Skin of body (tissue), 2 donors: ENCODE measurements around a stretch of chr10.

GRCh38 chr10:124535628-124536717 lies 74.3 kb downstream of the LHPP start:
- RAMPAGE, long total RNA, result no peak

DNA sequence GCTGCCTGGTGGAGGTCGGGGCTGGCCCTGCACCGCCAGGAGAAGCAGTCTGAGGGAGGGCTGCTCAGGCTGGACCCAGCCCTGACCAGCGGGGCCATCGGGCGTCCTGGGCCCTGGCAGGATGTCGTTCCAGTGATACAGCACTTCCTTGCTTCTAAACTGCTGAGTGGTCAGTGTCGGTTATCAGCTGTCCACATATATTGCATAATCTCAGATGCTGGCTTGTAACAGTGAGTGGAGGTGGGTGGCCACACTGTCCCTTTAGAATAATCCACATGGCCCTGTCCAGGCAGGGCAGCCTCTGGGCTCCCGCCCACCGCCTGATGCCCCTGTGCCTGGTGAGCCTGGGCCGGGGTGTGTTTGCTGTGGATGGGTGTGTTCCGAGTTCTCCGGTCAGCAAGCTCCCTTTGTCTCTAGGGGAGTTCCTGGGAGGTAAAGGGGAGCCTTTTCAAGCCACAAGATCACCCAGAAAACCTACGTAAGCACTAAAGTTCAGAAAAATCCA lies 86.1 kb downstream of the LHPP start:
- RAMPAGE, long total RNA, result no peak

- RAMPAGE, long total RNA, result no peak
Observed at GRCh38 chr10:124615946-124616486, 128.2 kb downstream of the FAM53B start.

DNA sequence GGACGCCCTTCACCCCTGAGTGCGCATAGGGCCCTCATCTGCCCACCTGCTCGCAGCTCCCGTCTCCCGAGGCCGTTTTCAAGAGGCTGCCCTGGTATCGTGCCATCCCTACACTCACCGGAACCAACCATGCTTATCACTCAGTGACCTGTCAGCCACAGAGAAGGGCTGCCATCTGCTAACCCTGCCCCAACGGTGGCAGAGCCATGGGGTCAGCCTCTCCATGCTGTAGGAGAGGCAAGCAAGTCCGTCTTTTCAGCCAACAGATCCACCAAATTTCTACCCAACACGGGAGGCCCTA lies 122.0 kb downstream of the FAM53B start:
- RAMPAGE, long total RNA, result no peak

- RAMPAGE, long total RNA, result no peak
Observed at GRCh38 chr10:124625630-124625930, 118.6 kb downstream of the FAM53B start.

DNA sequence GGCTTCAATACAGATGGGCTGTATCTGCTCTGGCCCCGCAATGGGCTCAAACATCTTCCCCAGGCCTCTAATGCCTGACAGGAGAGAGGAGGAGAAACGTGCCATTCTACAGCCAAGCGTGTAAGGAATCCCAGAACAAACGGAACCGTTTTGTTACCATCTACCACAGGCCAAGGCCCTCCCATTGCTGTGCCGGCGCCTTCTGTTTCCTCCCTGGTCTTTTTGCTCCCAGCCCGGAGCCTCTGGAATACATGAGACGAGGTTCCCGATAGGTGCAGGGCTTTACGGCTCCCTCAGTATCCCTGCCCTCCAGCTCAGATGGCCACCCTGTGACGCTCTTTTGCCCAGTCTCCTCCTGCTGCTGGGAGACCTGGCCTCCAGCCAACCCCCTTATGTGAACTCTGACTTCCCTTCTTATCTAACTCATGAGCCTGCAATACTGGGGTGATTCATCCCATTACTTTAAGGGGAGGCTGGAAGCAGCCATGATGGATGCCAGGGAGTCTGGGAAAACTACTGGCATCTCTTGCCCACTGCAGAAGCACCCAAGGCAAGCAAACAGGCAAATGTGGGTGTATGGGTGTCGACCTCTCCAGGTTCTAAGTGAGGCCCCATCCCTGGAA lies 97.8 kb downstream of the FAM53B start:
- RAMPAGE, long total RNA, result no peak

DNA sequence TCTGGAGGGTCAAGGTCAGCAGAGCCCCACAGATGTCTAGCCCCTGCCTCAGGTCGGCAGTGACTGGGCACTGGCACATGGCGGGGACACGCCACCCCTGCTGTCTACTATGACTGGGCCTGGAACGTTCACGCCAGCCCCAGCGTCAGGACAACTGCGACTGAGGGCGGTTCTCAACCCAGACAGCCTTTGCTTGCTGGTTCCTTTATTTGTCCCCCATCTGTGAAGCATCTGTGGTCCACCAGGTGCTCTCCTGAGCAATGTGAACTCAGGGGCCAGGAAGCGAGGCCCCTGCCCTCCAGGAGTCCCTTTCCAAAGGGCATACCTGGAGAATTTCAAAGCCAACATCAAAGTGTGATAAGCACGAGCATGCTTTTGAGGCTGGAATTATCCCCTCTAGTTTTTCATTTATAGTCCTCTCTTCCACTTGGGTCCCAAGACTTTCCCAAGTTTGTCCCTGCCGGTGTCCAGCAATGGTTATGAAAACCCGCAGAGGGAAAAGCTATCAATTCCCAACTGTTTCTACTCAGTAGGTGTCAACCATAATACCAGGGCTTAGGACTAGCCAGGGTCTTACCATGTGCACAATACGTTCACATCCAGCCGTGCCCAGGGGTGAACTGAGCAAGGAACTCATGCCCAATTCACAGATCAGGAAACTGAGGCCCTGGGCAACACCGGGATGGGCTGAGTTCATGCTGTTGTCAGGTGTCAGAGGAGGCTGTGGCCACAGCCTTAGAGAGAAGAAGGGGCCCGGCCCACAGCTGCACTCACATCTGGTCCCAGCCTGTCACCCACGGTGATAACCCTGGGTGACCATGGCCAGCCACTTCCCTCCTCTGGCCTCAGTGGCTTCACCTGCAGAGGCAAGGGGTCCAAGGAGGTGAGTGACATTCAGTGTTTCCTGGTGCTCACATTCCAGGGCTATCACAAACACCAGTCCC lies 92.2 kb downstream of the FAM53B start:
- RAMPAGE, long total RNA, result no peak

DNA sequence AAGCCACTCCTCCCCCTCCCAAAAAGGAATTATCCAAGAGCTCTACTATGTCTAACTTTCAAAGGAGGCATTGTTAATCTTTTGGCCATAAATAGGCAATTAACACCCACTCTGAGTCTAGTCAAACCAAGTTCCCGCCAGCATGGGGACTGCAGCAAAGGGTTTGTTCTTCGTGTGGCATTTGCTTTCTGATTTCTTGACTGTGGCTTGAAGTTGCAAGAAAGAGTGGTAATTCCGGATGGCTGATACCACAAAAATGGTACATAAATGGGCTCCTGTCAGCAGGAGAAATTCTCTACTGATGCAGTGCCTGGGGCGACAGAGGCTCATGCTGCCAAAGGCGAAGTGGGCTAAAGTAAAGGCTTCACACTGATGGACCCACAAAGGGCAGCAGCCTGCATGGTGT lies 72.4 kb downstream of the FAM53B start:
- RAMPAGE, long total RNA, result no peak

DNA sequence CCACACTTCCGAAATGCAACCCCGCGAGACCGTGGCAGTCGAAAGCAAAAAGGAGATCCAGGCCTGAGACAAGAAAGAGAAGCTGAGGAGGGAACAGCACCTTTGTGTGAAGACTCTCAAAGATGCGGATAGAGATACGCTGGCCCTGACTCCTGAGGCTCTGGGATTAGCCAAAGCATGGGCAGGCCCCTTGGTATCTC lies 43.4 kb downstream of the FAM53B start:
- RAMPAGE, long total RNA, result no peak

DNA sequence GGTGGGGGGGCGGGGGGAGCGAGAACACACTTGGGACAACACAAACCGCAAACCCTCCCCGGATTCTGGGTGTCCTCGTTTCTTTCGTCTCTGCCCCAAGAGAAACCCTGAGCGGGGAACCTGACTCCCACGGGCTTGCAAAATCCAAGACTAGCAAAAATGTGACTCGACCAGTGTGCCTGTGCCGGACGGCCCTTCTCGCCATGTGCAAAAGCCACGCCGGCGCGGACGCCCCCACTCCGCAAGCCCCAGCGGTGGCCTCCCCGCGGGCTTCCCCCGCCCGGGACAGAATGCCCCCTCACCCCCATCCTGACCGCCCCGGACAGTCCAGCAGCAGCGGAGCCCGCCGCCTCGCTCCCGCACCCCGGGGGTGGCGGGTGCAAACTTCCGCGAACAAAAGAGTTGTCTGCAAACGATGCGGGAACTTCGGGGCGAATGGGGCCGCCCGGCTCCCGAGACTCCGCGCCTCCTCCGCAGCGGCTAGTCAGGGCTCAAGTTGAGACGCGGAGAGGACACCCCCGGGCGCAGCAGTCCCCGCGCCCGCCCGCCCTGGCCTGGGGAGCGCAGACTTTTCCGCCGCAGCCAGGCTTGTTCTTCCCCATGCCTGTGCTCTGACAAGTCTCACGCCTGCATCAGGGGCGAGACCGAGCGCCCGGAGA lies 899 bp downstream of the FAM53B start:
- RAMPAGE, long total RNA, result no peak

- RAMPAGE, long total RNA, result no peak
Observed at GRCh38 chr10:124755532-124755930, 11.4 kb upstream of the FAM53B start.

DNA sequence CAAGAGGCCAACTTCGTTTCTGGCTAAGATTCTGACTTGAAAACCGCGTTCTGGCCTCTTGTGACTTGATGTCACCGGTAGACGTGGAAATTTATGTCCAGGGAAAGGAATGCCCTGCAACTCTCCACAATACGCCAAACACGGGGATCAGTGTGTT lies 458 bp upstream of the EEF1AKMT2 start:
- RAMPAGE, long total RNA, result no peak

GRCh38 chr10:124903033-124903628 lies 38.8 kb upstream of the ZRANB1 start:
- RAMPAGE, long total RNA, result no peak

- RAMPAGE, long total RNA, result no peak
Observed at GRCh38 chr10:125038501-125039046, 10.7 kb upstream of the CTBP2 start.

GRCh38 chr10:125080184-125080759 lies 52.4 kb upstream of the CTBP2 start:
- RAMPAGE, long total RNA, result no peak

DNA sequence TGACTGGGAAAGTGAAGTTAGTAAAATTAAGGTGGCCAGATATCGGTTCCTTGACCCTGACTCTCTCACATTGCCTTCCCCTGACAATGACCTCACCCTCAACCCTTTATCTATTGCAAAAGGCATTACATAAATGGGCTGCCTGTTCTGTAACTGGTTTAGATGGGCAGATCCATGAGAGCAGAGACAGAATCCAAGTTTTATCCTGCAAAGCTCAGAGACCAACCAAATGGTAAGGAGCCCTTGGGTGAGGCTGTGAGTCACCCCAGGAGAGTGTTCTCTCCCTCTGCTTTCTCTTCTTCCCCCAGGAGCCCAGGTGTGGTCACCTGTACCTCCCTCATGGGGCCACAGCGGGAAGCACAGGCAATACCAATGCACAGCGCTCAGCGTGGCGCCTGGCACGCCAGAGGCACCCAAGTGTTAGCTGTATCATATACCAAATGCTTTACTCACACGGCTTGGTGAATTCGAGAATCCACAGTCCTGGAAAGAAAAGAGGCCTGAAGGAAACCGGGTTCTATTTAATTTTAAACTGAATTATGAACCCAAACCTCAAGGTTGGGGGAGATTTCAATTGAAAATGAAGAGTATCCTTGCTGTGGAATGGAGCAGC lies 93.1 kb upstream of the CTBP2 start:
- RAMPAGE, long total RNA, result no peak

- RAMPAGE, long total RNA, result no peak
Observed at GRCh38 chr10:125127906-125128540, 100.2 kb upstream of the CTBP2 start.

DNA sequence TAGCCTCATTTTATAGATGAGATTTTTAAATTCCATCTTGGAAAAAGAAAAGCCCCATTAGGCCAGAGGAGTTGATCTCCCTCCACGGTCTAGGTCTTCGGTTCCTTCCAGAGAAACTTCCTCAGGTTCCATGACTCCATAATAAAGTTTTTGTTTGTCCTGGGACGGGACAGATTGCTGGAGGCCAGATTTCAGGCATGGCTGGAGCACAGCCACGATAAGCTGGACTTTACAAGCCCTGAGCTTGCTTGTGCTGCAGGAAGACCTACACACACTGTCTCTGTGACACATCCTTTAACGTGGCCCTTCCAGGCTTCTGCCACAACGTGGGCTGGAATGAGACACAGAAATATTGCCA lies 125.8 kb upstream of the CTBP2 start:
- RAMPAGE, long total RNA, result no peak

DNA sequence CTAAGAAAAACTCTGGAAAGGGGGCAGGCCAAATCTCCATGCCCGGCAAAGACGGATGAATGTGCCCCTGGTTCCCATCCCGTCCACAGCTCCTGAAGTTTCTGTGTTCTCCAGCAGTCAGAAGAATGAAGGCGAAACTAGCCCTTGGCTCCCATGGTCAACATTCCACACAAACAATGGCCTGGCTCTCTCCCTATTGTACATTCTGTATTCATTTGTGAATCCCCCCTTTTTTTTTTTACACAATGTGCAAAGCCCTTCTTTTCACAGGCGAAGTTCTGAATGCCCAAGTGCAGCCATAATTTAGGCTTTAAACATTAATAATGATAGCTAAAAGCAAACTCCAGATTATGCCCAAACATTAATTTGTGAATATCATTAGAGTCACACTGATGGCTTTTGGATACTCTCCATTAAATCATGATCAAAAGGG lies 127.3 kb upstream of the CTBP2 start:
- RAMPAGE, long total RNA, result no peak

DNA sequence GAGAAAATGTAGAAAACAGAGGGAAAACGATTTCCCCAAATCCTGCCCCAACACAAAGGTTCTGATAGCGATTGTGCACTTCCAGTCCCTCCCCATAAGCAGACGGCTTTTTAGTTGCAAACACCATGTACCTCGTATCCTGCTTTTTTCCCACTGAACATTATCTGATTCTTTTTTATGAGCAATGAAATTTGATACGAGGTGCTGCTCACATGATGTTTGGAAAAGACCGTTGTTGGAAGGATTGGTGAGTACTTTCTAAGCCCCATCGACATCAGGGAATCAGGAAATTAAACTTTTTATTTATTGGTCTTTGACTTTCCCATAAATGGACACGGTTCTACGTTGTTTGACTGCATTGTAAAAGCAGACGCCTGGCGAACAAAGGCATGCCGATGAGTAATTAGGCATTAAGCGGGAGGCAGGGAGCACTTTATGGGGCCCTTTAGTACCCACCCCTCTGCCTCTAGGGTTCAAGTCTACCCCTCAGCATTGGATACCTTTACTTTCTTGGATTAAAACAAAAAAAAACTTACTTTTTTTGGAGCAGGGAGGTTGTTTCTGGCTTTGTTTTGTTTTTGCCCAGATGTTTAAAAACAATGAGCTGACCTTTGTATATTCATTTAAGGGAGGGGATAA lies 49.3 kb downstream of the TEX36 start:
- RAMPAGE, long total RNA, result no peak